ENCODE measurements around a stretch of chr1.

DNA sequence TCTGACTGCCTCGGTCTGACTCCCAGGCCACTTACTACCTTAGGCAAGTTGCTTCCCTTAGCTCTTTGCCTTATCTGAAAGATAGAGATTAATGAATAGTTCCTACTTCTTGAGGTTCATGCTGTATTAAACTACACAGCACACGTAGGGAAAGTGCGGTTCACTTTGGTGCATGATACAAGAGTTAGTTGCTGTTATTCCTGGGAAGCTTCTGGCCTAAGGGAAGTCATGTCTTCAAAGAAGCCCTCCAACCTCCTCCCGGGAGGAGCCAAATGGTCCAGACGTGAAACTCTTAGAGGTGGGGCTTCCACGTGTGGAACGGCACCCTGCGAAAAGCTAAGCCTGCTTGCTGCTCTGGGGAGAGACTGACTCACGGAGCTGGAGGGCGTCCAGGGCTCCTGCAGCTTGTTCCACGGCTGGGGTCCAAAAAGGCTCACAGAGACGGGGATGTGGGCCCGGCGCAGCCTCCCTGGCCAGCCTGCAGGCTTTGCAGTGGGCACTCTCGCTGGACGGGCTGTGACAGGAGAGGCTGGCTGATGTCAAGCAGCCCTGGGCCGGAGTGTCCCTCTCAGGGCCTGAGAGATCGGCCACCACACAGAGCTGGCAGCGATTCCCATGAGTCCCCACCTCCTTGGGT lies 105.2 kb downstream of the COLGALT2 start:
- PRO-cap, 4 experiments, result peak in 1 of 4 experiments; most common plus-strand start position 368 of the sequence (in 1); most common minus-strand start position 213 of the sequence (in 1)
- RAMPAGE, long total RNA, 2 experiments, result no peak in any of the 2 experiments
- RRBS, result 10% methylated on average over 3 of the region's 19 CpGs

- PRO-cap, 4 experiments, result no peak in any of the 4 experiments
- RAMPAGE, long total RNA, 2 experiments, result no peak in any of the 2 experiments
- RRBS, result no CpG with 5 or more reads among the region's 7 CpGs
These were observed 29.9 kb downstream of the C1orf21 start for GRCh38 chr1:184416314-184417450.

- PRO-cap, 4 experiments, result no peak in any of the 4 experiments
- RAMPAGE, long total RNA, 2 experiments, result no peak in any of the 2 experiments
- RRBS, result no CpG with 5 or more reads among the region's 12 CpGs
These were observed 40.6 kb upstream of the EDEM3 start for GRCh38 chr1:184795279-184795691.

DNA sequence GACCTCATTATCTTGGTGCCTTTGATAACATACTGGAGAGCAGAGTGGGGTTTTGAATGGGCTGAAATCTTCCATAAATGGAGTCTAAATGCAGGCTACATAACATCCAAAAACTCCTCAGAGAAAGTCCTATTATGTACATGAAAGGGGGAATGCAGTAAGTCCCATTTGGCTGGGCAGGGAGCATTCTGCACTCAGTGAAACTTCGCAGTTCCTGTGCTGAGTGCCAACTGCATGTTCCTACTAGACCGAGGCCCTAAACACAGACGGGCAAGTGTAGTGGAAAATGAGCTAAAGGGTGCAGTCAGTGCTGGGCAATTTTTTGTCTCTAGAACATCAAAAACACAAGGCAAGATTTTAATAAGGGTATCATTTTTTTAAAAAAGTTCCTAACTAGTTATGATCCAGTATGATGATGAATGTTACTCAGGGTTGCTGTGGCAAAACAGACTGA lies 91.7 kb downstream of the NIBAN1 start:
- PRO-cap, 4 experiments, result peak in 2 of 4 experiments; most common plus-strand start position 210 of the sequence (in 2)
- RAMPAGE, long total RNA, 2 experiments, result no peak in any of the 2 experiments
- RRBS, result no CpG with 5 or more reads among the region's 3 CpGs

DNA sequence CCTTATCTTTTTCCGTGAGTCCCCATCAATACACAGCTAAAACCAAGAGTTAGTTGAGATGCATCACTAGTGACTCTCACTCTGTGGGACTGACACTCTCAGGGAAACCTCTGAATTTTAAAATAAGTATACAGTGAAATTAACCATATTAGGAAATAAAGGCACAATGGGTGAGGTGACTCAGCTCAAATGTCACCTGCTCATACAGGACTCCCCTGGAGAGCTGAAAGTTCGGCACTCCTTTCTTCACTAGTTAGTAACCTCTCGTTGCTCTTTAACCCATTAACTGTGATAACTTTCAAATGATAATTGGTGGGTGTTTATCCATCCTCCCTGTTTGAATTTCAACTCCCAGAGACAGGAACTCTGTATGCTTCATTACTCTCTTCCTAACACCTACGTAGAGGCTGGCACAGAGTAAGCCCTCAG lies 91.3 kb downstream of the NIBAN1 start:
- PRO-cap, 4 experiments, result no peak in any of the 4 experiments
- RAMPAGE, long total RNA, 2 experiments, result no peak in any of the 2 experiments
- RRBS, result no CpG with 5 or more reads among the region's 4 CpGs

GRCh38 chr1:185291518-185292267 lies 25.4 kb downstream of the IVNS1ABP start:
- PRO-cap, 4 experiments, result no peak in any of the 4 experiments
- RAMPAGE, long total RNA, 2 experiments, result no peak in any of the 2 experiments
- RRBS, result no CpG with 5 or more reads among the region's 2 CpGs

DNA sequence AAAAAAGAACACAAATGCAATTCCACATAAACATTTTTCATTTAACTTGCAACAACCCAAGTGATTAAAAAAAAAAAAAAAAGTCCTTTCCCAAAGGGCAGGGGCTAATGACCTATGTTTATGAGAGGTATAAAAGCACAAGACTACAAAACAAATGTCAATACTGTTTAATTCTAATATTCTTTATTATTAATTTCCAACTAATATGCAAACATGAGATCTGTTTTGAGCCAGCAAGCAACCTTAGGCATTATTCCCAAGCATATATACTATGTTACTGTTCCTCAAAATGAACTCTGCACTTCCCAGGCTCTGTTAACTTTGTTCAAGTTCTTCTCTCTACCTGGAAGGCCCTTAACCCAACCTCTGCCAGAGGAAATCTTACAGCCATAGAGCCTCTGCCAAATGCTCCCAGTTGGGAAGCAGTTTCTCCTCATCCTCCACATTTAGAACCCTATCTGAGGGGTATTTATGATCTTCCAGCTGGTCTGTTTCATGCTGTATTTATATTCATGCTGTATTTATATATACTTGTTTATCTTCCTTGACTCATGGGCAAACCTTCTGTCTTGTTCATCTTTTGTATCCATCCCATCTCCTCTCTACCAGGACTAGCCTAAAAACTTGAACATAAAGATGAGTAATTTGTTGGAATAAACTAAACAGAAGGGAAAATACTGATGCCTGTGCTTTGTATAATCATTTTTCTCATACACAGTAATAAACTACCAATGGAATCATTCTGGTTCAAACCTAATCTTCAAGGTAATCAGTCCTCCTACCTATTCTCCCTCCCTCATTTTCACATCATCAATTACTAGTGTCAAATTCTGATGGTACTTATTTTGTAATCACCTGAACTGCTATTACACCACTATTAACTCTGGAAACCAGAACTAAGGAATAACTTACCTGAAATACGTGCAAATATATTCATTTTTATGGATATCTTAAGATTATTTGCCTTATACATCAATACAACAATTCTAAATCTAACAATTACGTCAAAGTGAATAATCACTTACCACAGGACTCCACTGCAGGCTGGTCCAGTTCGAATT lies 5.3 kb downstream of the IVNS1ABP start:
- PRO-cap, 4 experiments, result no peak in any of the 4 experiments
- RAMPAGE, long total RNA, 2 experiments, result no peak in any of the 2 experiments
- RRBS, result no CpG with 5 or more reads among the region's 3 CpGs

DNA sequence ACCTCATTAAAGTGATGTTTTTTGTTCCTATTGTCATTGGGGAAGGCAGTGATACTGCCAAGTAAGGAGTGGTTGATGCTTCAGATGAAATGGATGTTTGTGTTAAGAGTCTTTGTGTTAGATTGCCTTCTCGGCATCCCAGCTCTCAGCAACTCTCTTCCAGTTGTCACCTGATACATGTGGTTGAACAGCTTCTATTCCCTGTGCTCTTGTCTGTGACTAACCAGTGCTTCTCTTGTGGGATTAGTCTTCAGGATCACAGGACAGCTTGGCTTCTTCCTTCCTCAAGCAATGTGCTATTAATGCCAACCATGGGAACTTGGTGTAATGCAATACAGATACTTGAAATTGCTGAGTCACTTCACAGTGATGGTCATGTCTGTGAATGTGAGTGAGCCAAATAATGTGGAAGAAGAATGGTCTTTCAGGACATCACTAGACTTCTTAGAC lies 167.0 kb upstream of the IVNS1ABP start:
- PRO-cap, 4 experiments, result no peak in any of the 4 experiments
- RAMPAGE, long total RNA, 2 experiments, result no peak in any of the 2 experiments
- RRBS, result no CpG with 5 or more reads among the region's 1 CpG

- PRO-cap, 4 experiments, result no peak in any of the 4 experiments
- RAMPAGE, long total RNA, 2 experiments, result no peak in any of the 2 experiments
- RRBS, result no CpG with 5 or more reads among the region's 2 CpGs
These were observed 55.3 kb upstream of the HMCN1 start for GRCh38 chr1:185678894-185679365.

- PRO-cap, 4 experiments, result no peak in any of the 4 experiments
- RAMPAGE, long total RNA, 2 experiments, result no peak in any of the 2 experiments
- RRBS, result no CpG with 5 or more reads among the region's 7 CpGs
These were observed 31.4 kb downstream of the TPR start for GRCh38 chr1:186343553-186344163.

DNA sequence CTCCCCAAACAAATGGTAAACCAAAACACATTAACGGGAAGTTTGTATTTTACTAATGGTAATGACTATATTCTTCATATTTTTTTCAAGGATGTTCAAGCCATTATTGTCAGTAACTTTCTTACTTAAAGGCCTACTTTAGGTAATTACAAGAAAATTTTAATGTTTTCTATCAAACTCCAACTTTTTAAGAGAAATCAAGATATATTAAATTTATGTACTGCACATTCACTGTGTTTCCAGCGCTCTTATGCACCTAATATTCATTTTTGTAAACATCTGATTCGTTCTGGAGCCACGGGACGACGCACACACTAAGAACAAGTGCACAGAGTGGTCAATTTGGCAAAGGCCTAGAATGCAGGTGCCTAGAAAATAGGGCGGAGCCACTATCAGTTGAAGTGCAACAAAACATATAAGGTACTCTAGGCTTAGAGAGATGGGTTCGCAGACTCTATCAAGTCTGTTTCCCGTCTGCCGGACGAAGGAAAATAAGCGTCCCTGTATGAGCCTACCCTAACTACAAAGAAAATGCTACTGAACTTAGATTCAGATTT lies 834 bp downstream of the TPR start:
- PRO-cap, 4 experiments, result no peak in any of the 4 experiments
- RAMPAGE, long total RNA, 2 experiments, result no peak in any of the 2 experiments
- RRBS, result no CpG with 5 or more reads among the region's 12 CpGs

DNA sequence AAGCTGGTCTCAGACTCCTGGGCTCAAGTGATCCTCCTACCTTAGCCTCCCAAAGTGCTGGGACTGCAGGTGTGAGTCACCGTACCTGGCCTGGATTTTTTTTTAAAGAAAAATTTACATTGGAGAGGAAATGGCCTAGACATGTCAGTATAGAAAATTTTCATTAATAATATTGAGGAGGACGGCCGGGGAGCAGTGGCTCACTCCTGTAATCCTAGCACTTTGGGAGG lies 127.9 kb downstream of the PLA2G4A start:
- PRO-cap, 4 experiments, result no peak in any of the 4 experiments
- RAMPAGE, long total RNA, 2 experiments, result no peak in any of the 2 experiments
- RRBS, result no CpG with 5 or more reads among the region's 3 CpGs

DNA sequence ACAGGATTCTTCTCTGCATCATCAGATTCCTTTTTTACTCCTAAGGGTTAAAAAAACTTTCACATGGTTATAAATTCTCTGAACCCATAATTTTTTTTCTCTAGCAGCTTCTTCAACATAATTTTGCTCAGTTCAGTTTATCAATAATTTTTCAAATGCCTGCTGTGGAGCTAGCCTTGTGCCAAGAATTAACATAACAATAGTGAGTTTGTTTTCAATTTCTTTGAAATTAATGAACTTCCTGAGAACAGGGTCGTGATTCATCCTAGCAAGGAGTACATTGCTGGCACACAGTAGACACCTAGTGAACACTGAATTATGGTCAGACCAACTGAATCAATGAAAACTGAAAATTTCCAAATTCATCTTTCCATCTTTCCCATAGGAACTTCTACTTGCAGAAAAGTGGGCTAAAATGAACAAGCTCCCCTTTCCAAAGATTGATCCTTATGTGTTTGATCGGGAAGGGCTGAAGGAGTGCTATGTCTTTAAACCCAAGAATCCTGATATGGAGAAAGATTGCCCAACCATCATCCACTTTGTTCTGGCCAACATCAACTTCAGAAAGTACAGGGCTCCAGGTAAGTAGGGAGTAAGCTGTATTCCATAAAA lies 148.6 kb downstream of the PLA2G4A start:
- PRO-cap, 4 experiments, result no peak in any of the 4 experiments
- RAMPAGE, long total RNA, 2 experiments, result no peak in any of the 2 experiments
- RRBS, result no CpG with 5 or more reads among the region's 2 CpGs

- PRO-cap, 4 experiments, result peak in 1 of 4 experiments; most common plus-strand start chr1:189762915 (in 1)
- RAMPAGE, long total RNA, 2 experiments, result no peak in any of the 2 experiments
- RRBS, result no CpG with 5 or more reads among the region's 9 CpGs
These were observed 715.1 kb downstream of the BRINP3 start for GRCh38 chr1:189762621-189763002.

DNA sequence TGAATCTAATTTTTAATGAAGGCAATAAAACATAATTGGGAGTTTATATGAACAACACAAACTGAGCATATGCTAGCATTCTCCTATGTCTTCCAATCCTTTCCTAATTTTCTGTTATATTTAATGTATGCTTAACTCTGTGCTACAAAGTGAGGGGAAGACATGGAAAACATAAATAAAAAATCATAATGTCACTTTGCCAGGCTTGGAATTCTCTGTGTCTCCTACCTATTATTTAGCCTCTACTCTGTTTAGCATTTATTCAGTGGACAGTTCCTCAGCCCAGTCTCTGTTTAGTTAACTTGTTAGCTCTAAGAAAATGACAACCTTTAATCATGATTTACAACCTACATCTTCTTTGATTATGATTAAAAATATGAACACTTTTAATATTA lies 483.0 kb downstream of the BRINP3 start:
- PRO-cap, 4 experiments, result no peak in any of the 4 experiments
- RAMPAGE, long total RNA, 2 experiments, result no peak in any of the 2 experiments

DNA sequence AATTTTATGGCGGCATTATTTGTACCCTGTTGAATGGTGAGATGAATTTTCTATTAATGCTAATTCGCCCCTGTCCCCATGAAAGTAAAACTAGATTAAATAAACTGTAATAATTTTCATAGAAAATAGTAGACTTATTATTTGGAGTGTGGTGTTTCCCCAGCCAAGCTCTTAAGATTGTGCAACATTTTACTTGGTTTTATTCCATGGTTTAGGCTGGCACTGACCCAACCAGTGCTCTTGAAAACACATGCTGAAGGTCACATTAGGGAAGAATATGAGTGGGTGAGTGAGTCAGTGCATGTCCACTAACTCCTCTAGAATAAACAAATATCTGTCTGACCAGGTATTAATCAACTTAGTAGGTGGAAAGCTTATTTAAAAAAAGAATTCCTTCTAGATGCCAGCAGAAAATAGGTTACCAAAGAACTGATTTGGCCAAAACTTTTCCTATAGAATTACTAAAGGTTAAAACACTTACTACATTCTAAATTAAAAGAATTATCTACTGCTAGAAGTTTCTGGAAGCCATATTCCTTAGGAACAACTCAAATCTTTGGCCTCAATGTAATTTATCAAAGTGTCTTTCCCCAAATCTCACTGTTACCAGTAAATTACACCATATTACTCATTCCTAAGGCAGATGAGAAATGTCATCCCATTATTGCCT lies 89.8 kb upstream of the RGS1 start:
- PRO-cap, 4 experiments, result no peak in any of the 4 experiments
- RAMPAGE, long total RNA, 2 experiments, result no peak in any of the 2 experiments
- RRBS, result no CpG with 5 or more reads among the region's 2 CpGs

- PRO-cap, 4 experiments, result no peak in any of the 4 experiments
- RAMPAGE, long total RNA, 2 experiments, result no peak in any of the 2 experiments
- RRBS, result no CpG with 5 or more reads among the region's 2 CpGs
These were observed 9.2 kb upstream of the RGS13 start for GRCh38 chr1:192626602-192627216.

DNA sequence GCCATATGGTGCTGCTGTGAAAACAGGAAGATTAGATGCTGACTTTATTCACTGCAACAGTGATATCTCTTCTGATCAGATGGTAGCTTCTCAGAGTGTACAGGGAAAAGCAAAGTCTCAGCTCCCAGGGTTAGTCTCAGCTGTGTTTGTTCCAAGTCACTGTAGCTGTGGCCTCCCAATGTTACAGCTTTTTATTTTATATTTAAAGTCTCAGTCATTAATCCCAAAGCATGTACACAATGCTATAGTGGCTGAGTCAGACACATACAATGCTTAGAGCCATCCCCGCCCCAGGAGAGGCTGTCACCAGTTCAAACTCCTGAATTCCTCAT lies 42.7 kb upstream of the RGS2 start:
- PRO-cap, 4 experiments, result no peak in any of the 4 experiments
- RAMPAGE, long total RNA, 2 experiments, result no peak in any of the 2 experiments
- RRBS, result no CpG with 5 or more reads among the region's 1 CpG

DNA sequence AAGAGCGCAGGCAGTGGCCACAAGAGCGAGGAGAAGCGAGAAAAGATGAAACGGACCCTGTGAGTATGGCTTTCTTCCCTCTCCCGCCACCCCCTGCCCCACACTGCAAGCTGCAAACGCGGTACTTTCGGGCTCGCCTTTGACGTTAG lies 158 bp downstream of the RGS2 start:
- PRO-cap, 4 experiments, result no peak in any of the 4 experiments
- RAMPAGE, long total RNA, 2 experiments, result no peak in any of the 2 experiments
- RRBS, result no CpG with 5 or more reads among the region's 10 CpGs

DNA sequence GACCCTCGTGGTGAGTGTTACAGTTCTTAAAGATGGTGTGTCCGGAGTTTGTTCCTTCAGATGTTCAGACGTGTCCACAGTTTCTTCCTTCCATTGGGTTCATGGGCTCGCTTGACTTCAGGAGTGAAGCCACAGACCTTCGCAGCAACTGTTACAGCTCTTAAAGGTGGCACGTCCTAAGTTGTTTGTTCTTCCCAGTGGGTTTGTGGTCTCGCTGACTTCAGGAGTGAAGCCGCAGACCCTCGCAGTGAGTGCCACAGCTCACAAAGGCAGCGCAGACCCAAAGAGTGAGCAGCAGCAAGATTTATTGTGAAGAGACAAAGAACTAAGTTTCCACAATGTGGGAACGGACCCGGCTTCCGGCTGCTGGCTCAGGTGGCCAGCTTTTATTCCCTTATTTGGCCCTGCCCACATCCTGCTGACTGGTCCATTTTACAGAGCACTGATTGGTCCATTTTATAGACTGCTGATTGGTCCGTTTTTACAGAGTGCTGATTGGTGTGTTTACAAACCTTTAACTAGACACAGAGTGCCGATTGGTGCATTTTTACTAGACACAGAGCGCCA lies 86.5 kb downstream of the RGS2 start:
- PRO-cap, 4 experiments, result no peak in any of the 4 experiments
- RAMPAGE, long total RNA, 2 experiments, result no peak in any of the 2 experiments
- RRBS, result no CpG with 5 or more reads among the region's 16 CpGs

Measured in uterus (tissue), 7 donors.